Measurements from ENCODE around the genes ZPLD1 and CBLB.

GRCh38 chr3:102434621-102435110 is at the start of gene ZPLD1:
ZPLD1 (plus strand) TSS chr3:102435015.
- PRO-cap: no peak
CAGE:
- cytosol, long polyA minus RNA: no peak
- cytosol, long polyA plus RNA: no peak
- long polyA plus RNA: no peak
- nucleus, long polyA minus RNA: no peak
- nucleus, long polyA plus RNA: no peak

DNA sequence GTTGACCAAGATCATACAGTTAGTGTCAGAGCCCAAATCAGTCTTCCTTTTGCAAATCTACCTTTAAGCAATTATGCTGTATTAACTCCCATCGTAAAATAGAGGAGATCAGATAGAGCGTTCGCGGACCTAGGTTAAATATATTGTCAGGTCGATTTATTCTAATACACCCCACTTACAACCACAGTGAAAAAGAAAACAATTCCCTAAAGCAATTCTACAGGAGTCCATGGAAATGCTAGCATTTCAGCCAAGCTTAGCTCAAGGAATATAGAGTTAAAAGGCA is 1.8 kb upstream of the ALCAM start:
- PRO-cap: no peak
CAGE:
- cytosol, long polyA minus RNA: no peak
- cytosol, long polyA plus RNA: no peak
- long polyA plus RNA: no peak
- nucleus, long polyA minus RNA: no peak
- nucleus, long polyA plus RNA: no peak

DNA sequence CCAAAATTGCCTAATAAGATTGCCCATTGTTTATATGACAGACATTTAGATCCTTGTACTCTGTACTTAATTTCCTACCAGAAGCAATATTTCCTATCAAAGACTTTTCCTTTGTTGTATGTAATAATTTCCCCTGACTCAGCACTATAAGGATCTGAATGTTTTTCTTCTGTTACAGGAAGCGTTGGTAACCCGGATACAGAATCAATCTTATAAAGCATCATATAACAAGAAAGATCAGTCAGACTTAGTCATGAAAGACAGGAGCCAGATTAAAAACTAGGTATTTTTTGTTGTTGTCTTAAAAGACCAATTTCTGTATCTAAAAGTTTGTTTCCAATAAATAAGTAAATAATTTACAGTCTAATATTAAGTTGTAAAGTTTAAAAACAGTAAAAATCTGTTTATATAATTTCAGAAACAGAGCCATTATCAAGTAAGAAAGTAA is 38.5 kb downstream of the CBLB start:
- PRO-cap: no peak
CAGE:
- cytosol, long polyA minus RNA: no peak
- cytosol, long polyA plus RNA: no peak
- long polyA plus RNA: no peak
- nucleus, long polyA minus RNA: no peak
- nucleus, long polyA plus RNA: no peak

DNA sequence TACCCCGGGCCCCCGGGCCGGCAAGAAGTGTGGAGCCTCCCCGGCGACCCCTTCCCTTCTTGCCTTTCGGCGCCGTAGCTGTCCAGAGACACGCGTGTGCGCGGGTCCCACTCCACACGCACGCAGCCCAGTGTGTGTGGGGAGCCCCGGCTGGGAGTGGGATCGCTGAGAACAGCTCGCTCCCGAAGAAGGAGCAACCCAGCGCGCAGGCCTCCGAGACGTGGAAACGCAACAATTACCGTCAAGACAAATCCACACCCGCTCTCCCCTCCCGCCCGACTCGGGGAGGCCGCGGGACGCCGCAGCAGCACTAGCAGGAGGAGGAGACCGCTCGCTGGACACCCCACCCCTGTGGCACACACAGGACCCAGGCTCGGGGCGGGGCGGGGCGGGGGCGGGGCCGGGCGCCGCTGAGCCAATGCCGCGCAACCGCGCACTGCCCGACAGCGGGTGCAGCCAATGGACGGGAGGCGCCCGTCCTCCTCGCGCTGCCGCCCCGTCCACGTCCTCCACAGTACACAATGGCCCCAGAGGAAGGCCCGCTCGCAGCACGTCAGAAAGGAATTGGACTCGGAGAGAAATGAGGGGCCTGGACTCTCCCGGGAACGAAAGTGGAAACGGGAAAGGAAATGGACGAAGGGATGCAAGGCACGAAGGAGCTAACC is at the start of gene CBLB:
Gene CBLB (minus strand): TSS at position 340 of the 665 bp plus-strand sequence.
- PRO-cap: bidirectional peak, plus-strand start at position 556 of the sequence, minus-strand start at position 312 of the sequence
CAGE:
- cytosol, long polyA minus RNA: start-site peak on the minus strand centred at position 323 of the sequence, 104 bp wide, 123 reads
- cytosol, long polyA plus RNA: no peak
- long polyA plus RNA: start-site peak on the minus strand centred at position 311 of the sequence, 86 bp wide, 169 and 169 reads in 2 replicates
- nucleus, long polyA minus RNA: start-site peak on the minus strand centred at position 296 of the sequence, 76 bp wide, 902 reads; start-site peak on the plus strand centred at position 515 of the sequence, 9 bp wide, 11 reads
- nucleus, long polyA plus RNA: no peak

DNA sequence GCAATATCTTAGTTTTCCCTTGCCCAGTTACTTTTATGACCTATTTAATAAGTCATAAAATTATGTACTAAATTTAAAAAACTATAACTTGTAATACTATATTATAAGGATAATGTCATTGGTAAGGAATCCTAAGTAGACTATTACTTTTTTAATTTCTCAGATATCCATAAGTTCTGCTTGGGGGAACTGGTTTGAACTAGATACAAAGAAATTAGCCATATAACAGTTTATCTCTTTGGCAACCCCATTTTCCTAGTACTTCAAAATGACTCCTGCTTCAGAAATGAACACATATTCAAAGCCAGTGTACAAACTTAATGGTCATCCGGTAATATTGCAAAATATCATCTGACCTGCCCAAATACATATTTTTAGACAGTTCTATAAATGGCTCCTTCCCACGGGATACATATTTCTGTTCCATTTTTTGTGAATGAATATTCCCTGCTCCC is 37.8 kb upstream of the CBLB start:
- PRO-cap: no peak
CAGE:
- cytosol, long polyA minus RNA: no peak
- cytosol, long polyA plus RNA: no peak
- long polyA plus RNA: no peak
- nucleus, long polyA minus RNA: no peak
- nucleus, long polyA plus RNA: no peak

DNA sequence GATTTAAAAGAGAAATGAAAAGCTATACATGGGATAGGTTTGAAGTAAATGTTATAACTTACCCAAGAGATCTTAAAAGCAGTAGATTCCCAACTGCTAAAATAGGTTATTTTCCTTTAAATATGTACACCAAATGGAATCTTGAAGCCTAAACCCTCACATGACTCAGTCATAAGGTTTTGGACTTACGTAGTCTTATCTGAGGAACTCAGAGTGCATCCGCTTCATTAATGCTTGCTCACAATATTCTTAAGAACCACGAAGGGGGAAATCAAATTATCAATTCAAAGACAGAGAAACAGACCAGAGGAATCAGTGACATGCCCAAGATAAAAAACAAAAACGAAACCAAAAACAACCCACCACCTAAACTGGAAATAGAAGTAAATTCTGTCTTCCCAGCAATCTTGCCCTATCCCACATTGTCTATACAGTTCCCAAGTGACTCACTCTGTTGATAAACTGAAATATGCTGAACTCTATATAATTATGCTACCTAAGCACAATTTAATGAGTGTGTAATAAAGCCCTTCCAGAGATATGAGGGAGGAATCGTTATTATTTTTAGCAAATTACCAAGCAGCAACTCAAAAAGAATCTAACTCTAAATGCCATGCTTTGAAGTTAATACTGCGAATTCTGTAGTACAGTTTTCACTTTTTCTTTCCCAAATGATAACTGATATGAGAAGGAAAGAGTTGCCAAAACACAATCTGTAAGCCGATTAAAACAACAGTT is 135.4 kb upstream of the CBLB start:
- PRO-cap: unidirectional peak, plus-strand start at position 193 of the sequence
CAGE:
- cytosol, long polyA minus RNA: no peak
- cytosol, long polyA plus RNA: no peak
- long polyA plus RNA: no peak
- nucleus, long polyA minus RNA: no peak
- nucleus, long polyA plus RNA: no peak

DNA sequence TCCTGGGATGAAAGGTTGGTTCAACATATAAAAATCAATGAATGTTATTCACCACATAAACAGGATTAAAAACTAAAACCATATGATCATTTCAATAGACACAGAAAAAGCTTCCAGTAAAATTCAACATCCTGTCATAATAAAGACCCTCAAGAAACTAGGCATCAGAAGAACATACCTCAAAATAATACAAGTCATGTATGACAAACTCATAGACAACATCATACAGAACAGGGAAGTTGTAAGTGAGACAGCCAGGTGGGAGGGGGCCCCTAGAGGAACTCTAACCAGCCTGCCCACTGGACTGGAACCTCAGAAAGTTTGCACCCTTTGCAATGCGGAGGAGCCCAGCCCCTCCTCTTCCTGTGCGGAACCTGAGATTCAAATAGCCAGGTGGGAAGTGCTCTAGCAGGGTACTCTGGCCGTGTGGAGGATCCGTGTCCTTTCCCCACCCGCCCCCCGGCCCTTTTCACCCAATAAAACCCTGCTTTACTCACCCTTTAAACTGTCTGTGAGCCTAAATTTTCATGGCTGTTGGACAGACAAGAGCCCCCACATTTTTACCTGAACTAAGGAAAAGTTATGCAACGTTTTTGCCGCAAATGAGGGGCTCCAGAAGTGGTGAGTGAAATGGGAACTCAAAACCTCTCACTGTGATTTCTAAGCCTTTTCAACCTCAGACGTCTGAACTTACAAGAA is 387.1 kb upstream of the CBLB start:
- PRO-cap: no peak
CAGE:
- cytosol, long polyA minus RNA: no peak
- cytosol, long polyA plus RNA: no peak
- long polyA plus RNA: no peak
- nucleus, long polyA minus RNA: no peak
- nucleus, long polyA plus RNA: no peak

- PRO-cap: no peak
CAGE:
- cytosol, long polyA minus RNA: no peak
- cytosol, long polyA plus RNA: no peak
- long polyA plus RNA: no peak
- nucleus, long polyA minus RNA: no peak
- nucleus, long polyA plus RNA: no peak
These were observed 610.8 kb upstream of the CBLB start for GRCh38 chr3:106479639-106479935.

DNA sequence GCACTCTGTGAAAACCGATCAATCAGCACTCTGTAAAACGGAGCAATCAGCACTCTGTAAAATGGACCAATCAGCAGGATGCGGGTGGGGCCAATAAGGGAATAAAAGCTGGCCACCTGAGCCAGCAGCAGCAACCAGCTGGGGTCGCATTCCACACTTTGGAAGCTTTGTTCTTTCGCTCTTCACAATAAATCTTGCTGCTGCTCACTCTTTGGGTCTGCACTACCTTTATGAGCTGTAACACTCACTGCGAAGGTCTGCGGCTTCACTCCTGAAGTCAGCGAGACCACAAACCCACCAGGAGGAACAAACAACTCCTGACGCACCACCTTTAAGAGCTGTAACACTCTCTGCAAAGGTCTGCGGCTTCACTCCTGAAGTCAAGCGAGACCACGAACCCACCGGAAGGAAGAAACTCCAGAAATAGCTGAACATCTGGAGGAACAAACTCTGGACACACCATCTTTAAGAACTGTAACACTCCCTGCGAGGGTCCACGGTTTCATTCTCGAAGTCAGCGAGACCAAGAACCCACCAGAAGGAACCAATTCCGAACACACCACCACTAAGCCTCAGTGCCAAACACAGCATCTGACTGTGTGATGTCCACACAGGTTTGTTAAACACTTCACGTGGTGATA is 378.1 kb upstream of the CCDC54 start:
- PRO-cap: no peak
CAGE:
- cytosol, long polyA minus RNA: no peak
- cytosol, long polyA plus RNA: no peak
- long polyA plus RNA: no peak
- nucleus, long polyA minus RNA: no peak
- nucleus, long polyA plus RNA: no peak

DNA sequence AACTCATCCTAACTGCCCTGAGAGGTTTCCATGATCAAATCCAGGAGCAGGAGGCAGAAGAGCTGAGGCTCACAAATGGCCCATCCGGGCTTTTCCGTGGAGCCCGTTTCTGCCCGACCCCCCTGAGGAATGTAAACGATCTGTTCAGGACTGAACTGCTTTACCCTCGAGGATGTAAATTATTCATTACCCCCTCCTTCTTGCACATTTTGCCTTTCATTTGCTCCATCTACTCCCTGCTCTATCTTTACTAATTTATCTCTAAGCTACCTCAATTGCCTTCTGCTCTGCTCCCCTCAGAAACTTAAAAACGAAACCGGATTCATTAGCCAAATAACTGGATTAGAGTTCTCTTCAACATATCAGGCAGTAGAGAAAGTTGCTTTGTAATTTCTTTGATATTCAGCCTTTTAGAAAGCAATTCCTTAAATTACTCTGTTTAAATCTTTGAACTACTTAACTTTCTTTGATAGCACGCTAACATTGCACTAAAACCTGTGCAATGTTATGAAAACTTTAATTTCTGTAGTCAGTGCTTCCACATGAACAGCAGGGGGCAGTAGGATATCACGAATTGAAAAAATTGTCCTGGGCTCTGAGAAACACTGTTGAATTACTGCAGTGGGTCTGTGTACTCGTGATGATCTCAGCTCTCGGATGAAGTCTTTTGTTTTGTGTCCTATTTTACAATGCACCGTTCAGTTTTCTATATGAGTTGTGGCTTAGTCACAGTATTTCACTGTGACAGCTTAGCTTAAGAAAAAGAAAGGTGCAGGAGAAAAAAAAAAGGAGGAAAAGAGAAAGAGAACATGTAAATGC is 141.5 kb upstream of the CCDC54 start:
- PRO-cap: no peak
CAGE:
- cytosol, long polyA minus RNA: no peak
- cytosol, long polyA plus RNA: no peak
- long polyA plus RNA: no peak
- nucleus, long polyA minus RNA: no peak
- nucleus, long polyA plus RNA: no peak

- PRO-cap: no peak
CAGE:
- cytosol, long polyA minus RNA: no peak
- cytosol, long polyA plus RNA: no peak
- long polyA plus RNA: no peak
- nucleus, long polyA minus RNA: no peak
- nucleus, long polyA plus RNA: no peak
These were observed 54.9 kb downstream of the CCDC54 start for GRCh38 chr3:107432193-107432530.

GRCh38 chr3:107710173-107710730 is 187.5 kb downstream of the BBX start:
- PRO-cap: no peak
CAGE:
- cytosol, long polyA minus RNA: no peak
- cytosol, long polyA plus RNA: no peak
- long polyA plus RNA: no peak
- nucleus, long polyA minus RNA: no peak
- nucleus, long polyA plus RNA: no peak

DNA sequence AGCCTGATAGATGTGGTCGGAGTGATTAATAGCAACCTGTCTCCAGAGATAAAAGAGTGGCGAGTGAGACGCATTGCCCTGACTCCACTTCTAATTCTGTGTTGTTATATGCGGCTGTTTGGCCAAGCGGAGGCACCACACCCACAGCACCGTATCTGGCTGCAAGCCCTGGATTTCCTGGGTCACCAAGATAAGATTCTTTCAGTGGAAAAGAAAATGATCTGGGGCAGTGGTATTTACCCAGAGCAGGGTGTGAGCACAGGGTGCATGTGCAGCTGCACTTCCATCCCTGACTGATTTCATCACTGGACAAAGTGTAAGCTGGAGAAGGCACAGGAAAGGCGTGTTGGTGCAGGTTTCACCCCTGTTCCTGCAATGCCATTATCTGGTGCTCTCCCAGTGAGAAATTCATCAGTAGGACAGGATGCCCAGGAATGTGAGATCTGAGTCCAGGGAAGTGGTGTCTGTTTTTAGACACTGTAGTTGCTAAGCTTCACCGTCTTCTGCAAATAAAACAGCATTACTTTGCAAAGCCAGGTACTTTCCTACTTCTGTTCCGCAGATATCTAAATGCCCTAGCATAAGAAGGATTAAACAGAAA is 84.6 kb downstream of the CD47 start:
- PRO-cap: no peak
CAGE:
- cytosol, long polyA minus RNA: no peak
- cytosol, long polyA plus RNA: no peak
- long polyA plus RNA: no peak
- nucleus, long polyA minus RNA: no peak
- nucleus, long polyA plus RNA: no peak

GRCh38 chr3:108092916-108093155 is 2.0 kb upstream of the CD47 start:
- PRO-cap: no peak
CAGE:
- cytosol, long polyA minus RNA: no peak
- cytosol, long polyA plus RNA: no peak
- long polyA plus RNA: no peak
- nucleus, long polyA minus RNA: no peak
- nucleus, long polyA plus RNA: no peak

DNA sequence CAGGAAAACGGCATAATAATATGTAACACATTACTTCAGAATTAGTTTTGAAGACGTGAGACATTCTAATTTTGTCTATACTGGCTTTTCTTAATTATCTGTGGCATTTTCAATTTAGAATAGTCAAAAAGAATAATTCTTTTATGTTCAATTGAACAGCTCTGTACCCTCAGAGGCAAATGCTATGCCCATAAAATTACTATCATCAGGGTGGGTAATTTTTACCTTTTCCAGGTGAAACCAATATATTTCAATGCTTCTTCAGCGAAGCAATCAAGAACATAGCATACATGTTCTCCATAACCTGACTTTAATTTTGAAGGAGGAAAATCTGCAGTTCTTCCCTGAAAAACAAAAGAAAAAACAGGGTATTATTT is 3.9 kb downstream of the IFT57 start:
- PRO-cap: no peak
CAGE:
- cytosol, long polyA minus RNA: no peak
- cytosol, long polyA plus RNA: no peak
- long polyA plus RNA: no peak
- nucleus, long polyA minus RNA: no peak
- nucleus, long polyA plus RNA: no peak

GRCh38 chr3:108408746-108409568 is 101.4 kb downstream of the MYH15 start:
- PRO-cap: no peak
CAGE:
- cytosol, long polyA minus RNA: no peak
- cytosol, long polyA plus RNA: no peak
- long polyA plus RNA: no peak
- nucleus, long polyA minus RNA: no peak
- nucleus, long polyA plus RNA: no peak

- PRO-cap: no peak
CAGE:
- cytosol, long polyA minus RNA: no peak
- cytosol, long polyA plus RNA: no peak
- long polyA plus RNA: no peak
- nucleus, long polyA minus RNA: no peak
- nucleus, long polyA plus RNA: no peak
These were observed 23.5 kb downstream of the MYH15 start for GRCh38 chr3:108486825-108487350.

GRCh38 chr3:108862684-108863256 is 40.2 kb downstream of the TRAT1 start:
- PRO-cap: no peak
CAGE:
- cytosol, long polyA minus RNA: no peak
- cytosol, long polyA plus RNA: no peak
- long polyA plus RNA: no peak
- nucleus, long polyA minus RNA: no peak
- nucleus, long polyA plus RNA: no peak

- PRO-cap: no peak
CAGE:
- cytosol, long polyA minus RNA: no peak
- cytosol, long polyA plus RNA: no peak
- long polyA plus RNA: no peak
- nucleus, long polyA minus RNA: no peak
- nucleus, long polyA plus RNA: no peak
These were observed 21.6 kb upstream of the CD96 start for GRCh38 chr3:111520463-111520777.

GRCh38 chr3:111762539-111763116 is 88.2 kb downstream of the PLCXD2 start:
- PRO-cap: no peak
CAGE:
- cytosol, long polyA minus RNA: no peak
- cytosol, long polyA plus RNA: no peak
- long polyA plus RNA: no peak
- nucleus, long polyA minus RNA: no peak
- nucleus, long polyA plus RNA: no peak